Ascending aorta (tissue), 1 donor: Measurements from ENCODE around the gene MALT1.

DNA sequence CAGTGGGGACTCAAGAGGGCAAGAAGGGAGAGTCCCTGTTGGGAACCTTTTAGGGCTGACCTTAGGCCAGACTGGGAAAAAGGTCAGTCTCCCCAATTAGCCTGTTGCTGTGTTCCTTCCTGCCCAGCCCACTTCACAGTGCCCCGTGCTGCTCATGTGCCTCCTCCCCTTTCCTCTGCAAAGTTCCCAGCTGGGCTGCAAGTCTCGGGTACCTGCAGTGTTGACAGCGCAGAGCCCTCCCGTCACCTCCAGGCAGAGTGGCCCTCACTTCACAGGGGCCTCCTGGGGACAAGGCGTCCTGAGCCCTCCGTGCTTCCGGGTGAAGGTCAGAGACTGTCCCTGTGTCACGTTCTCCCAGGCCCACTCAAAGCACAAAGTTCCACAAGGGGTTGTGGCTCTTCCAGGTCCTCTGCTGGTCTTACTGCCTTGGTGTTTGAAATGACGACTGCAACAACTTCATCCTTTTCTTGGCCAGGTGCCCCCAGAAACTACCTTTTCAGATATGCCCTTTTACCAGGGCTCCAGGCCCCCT, 225.8 kb downstream of the ALPK2 start:
- PRO-cap, result no peak

DNA sequence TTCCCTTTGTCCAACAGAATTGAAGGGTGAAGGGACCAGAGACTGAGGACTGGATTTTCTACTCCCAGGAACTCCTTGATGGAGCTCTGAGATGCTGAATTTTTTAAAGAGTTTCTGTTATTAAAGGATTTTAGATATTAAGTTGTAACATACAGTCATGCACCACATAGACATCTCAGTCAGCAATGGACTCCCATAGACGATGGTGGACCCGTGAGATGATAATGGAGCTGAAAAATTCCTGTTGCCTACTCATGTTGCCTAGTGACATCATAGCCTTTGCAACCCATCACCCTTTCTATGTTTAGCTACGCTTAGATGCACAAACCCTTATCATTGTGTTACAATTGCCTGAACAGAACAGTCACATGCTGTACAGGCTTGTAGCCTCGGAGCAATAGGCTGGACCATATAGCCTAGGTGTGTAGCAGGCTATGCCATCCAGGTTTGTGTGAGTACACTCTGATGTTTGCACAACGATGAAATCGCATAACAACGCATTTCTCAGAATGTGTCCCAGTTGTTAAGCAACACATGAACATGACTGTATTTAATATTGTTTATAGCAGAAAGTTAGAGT, 221.7 kb downstream of the ALPK2 start:
- PRO-cap, result no peak

GRCh38 chr18:58408680-58409147, 220.2 kb downstream of the ALPK2 start:
- PRO-cap, result no peak

DNA sequence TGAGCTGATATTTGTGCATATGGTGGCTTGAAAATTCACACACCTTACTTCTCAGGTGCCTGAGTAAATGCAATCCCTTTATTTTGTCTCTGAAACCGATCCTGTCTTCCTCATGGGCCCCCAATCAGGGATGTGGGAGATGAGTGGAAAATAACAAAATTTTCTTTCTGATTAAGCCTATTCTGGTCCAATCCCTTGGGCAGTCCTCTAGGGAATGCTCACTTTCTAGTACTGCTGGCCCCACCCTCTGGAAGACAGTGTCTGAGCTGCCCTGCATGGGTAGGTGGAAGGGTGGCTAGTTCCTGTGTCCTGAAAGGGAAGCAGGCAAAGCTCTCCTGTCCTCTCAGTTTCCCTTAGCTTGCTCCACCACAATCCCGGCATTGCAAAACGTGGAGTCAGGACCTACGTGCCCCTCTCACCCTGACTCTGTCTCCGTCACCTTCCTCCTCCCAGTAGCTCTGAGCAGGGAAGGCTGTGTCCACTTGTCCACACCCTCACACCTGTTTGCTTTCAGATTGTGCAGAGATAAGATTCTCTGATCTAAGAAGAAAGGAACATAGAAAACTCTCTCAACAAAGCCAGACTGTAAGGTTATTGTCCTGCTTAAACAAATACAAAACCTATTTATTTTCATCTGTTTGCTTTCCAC, 79.2 kb downstream of the ALPK2 start:
- PRO-cap, result no peak

DNA sequence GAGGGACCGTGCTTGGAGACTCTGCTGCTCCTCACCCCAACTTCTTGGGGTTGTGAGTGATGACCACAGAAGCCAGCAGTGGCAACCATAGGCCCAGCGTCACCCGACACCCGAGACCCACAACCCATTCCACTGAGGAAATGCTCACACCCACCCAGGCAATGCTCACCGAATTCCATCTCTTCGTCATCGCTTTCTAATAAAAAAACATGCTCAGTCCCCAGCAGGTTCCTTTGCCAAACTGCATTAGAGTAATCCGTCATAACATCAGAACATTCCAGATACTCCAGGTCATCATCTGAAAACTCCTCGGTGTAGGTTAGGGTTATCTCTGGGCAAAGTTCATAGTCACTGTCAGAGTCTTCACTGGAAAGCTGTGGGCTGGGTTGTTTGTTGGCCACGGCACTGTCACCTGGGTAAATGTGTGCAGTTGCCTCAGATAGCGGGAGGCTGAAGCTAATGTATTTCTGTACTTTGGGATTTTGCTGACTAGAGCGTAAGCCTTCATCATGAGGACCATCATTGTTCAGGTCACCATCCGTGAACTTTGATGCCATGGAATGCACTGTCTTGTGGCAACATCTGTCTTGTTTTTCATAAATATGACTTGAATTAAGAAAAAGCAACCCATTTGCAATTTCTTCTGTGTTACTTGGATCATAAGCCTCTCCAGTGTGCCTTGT, 49.2 kb downstream of the ALPK2 start:
- PRO-cap, result no peak

GRCh38 chr18:58639734-58640302, 10.9 kb upstream of the ALPK2 start:
- PRO-cap, result no peak

DNA sequence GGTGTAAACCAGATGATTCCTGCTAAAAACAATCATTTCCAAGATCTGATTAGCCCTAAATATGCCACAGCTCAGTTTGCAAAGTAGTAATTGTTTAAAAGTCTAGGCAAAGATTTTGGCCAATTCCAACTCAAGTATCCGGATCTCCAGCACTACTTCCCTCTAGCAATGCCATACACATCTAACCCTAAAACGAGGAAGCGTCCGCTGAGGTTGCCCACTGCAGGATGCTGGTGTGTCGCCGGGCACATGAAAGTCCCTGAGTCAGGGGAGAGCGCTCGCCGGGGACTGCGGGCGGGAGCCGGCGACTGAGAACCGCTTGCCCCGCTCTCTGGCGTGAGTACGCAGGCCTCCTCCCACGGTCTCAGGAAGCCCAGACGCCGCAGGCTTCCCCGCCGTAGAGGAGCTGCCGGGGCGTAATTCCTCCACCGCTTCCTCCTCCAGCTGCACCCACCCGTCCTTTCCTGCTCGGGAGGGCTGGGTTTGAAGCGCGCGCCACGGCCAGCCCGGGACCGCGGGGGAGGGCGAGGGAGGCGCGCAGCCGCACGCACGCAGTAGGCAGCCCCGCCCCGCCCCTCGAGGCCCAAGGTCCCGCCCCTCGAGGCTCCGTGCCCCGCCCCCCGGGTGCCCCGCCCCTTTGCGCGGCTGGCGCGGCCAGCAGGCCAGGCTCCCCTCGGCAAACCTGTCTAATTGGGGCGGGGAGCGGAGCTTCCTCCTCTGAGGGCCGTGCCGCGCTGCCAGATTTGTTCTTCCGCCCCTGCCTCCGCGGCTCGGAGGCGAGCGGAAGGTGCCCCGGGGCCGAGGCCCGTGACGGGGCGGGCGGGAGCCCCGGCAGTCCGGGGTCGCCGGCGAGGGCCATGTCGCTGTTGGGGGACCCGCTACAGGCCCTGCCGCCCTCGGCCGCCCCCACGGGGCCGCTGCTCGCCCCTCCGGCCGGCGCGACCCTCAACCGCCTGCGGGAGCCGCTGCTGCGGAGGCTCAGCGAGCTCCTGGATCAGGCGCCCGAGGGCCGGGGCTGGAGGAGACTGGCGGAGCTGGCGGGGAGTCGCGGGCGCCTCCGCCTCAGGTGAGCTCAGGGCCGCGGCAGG, at the start of gene MALT1:
MALT1 (plus strand) TSS at position 679 of the 1,088 bp plus-strand sequence.
- PRO-cap, result bidirectional peak, plus-strand start at position 685 of the sequence, minus-strand start at position 470 of the sequence

- PRO-cap, result no peak
Observed at GRCh38 chr18:58709007-58709932, 38.0 kb downstream of the MALT1 start.

DNA sequence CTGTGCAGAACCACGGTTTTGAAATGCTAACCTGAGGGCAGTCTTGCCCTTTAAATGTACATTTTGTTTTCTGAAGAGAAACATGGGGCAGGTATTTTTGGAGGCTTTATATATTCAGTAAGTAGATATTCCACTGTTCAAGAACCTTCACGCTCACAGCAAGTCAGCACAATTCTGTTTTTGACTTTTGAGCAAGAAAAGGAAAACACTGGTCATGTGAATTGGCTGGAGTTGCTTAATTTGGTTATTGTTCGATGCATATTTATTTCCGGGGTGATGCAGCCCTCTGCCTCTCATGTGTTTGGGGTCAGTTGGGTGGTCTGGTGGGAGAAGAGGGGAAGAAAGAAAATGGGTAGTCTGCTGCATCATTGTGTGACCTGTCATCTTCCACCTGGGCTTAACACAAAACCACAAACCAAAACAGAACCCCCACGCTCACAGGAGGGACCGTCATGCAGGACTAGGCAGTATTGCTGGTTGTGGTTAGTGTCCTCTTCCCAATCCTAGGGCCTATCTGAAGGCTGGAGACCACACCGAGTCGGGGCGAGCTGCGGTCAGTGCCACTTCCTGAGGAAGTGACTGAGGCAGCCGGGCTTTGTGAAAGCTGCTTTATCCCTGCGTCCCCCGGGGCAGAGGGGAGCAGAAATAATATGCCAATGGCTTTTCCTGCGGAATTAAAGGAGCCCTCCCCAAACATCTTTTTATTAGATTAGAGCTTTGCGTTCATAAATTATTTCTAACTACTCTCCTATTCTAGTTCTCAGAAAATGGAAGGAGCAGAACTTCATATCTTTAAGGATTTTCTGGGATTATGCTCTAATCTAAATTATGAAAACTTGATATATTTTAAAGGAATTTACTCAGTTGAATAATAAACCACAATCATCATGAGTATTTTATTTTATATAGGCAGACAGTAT, 22.8 kb downstream of the ZNF532 start:
- PRO-cap, result no peak

DNA sequence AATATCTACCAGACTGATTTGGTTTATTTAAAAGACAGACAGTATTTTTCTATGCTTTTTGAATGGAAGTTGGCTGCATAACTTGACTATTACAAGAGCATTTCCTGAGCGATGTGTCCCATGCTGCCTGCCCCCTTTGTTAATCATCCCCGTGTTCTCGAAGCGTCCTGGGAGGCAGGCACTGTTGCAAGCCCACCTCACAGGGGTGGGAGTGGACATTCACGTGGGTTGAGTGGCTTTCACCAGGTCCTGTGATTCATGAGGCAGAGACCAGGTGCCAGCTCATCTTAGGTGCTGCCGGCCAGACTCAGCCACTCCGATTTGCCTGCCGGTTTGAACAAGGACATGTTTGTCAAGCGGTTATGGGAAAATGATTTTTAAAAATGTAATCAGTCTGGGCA, 112.5 kb downstream of the ZNF532 start:
- PRO-cap, result bidirectional peak, plus-strand start at position 254 of the sequence, minus-strand start at position 156 of the sequence

- PRO-cap, result no peak
Observed at GRCh38 chr18:59026779-59027543, 112.7 kb upstream of the SEC11C start.

GRCh38 chr18:59029966-59030603, 109.6 kb upstream of the SEC11C start:
- PRO-cap, result no peak

DNA sequence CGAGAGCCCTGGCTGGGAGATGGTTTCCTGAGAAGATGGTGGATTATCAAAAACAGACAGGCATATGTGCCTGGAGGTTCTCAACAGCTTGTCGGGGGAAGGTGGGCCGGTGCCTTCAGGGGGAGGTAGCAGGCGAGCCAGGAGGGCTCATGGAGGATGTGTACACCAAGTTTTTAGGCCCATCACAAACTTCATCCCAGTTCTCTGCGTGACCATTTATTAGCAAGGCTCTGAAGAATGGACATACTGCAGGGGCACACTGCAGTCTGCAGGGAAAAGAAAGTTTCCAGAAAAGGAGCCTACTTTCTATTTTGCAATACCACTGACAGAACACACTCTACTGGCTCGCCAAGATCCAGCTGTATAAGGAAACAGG, 67.5 kb downstream of the CCBE1 start:
- PRO-cap, result no peak

GRCh38 chr18:59923531-59924056, 23.8 kb downstream of the PMAIP1 start:
- PRO-cap, result no peak

DNA sequence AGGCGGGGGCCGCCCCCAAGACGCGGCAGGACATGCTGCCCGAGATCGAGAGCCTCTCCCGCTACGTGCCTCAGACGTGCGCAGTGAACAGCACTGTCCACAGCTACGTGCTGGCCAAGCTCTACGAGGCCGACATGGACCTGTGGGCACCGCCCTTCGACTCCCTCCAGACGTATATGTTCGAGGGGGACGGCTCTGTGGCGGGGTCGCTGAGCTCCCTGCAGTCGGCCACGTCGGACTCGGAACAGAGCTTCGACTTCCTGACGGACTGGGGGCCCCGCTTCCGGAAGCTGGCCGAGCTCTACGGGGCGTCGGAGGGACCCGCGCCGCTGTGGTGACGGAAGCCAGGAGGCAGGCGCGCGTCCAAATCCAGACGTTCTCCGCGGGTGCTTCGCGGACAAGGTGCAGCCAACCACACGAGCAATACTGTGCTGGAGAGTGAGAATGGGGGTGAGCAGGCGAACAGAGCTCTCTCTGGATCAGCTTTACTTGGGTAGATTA, 221.2 kb downstream of the CDH20 start:
- PRO-cap, result no peak

DNA sequence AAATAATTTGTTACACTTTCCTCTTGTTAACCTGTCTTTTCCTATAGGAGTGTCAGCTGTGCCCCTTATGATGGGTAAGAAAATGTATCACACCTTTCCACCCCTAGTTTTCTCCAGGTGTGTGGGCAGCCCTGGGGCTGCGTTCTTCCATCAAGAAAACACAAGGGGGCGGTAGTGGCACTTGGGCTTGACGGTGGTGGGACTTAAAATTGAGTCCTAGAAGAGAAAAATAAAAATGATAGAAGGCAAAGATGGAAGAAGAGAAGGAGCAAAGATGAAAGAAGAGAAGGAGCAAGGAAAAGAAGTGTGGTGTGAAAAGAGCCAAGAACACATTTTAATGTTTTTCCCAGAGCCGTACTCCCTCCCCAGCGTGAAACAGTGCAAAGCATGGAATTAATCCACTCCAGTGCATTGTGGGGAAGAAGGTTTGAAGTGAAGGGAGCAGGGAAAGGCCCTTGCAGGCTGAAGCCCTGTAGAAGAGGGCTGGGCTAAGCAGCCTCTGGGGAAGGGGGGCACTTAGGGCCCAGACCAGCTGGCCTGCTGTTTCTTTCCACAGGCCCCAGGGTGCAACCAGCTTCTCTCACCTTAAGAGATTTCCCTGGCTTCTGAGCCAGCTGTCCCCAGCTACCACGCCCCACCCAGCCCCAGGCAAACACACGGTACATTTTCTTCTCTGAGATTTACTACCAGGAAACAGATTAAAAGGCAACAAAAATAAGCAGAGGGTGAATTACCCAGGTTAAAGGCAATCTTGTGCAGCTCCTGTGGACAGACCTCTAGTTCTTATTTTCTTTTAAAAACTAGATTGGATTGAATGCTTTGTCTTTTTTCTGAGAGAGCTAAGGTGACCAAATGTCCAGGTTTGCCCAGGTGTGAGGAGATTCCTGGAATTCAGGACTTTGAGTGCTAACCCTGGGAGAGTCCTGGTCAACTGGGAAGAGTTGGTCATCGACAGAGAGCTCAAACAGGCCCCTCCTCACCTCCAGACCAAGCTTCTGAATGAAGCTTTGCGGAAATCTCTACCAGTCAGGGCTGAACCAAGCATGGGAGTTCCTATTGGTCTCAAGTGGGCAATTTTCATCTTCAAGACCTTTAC, 256.6 kb downstream of the RNF152 start:
- PRO-cap, result no peak

DNA sequence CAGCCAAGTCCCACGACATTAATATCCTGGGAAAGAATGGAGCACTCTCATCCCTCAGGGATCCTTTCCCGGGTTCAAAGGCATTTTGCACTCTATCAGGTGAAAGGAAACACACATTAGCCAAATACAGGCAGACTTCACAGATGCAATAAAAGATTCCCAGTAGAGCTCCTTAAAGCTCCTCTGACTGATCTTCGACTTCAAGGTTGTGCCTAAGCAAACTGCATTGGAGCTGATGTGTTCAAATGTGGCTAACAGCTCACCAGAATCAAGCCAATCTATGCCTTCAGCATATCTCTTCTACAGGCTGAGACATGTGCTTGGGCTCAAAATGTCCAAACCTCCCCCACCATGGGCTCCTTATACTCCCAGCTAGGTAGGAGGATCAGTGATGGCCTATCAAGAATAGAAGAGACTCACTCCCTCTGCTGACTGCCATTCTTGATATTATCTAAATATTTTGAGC, 158.3 kb downstream of the RNF152 start:
- PRO-cap, result no peak

GRCh38 chr18:61886696-61887270, 6.0 kb downstream of the RNF152 start:
- PRO-cap, result unidirectional peak, plus-strand start at chr18:61887124

DNA sequence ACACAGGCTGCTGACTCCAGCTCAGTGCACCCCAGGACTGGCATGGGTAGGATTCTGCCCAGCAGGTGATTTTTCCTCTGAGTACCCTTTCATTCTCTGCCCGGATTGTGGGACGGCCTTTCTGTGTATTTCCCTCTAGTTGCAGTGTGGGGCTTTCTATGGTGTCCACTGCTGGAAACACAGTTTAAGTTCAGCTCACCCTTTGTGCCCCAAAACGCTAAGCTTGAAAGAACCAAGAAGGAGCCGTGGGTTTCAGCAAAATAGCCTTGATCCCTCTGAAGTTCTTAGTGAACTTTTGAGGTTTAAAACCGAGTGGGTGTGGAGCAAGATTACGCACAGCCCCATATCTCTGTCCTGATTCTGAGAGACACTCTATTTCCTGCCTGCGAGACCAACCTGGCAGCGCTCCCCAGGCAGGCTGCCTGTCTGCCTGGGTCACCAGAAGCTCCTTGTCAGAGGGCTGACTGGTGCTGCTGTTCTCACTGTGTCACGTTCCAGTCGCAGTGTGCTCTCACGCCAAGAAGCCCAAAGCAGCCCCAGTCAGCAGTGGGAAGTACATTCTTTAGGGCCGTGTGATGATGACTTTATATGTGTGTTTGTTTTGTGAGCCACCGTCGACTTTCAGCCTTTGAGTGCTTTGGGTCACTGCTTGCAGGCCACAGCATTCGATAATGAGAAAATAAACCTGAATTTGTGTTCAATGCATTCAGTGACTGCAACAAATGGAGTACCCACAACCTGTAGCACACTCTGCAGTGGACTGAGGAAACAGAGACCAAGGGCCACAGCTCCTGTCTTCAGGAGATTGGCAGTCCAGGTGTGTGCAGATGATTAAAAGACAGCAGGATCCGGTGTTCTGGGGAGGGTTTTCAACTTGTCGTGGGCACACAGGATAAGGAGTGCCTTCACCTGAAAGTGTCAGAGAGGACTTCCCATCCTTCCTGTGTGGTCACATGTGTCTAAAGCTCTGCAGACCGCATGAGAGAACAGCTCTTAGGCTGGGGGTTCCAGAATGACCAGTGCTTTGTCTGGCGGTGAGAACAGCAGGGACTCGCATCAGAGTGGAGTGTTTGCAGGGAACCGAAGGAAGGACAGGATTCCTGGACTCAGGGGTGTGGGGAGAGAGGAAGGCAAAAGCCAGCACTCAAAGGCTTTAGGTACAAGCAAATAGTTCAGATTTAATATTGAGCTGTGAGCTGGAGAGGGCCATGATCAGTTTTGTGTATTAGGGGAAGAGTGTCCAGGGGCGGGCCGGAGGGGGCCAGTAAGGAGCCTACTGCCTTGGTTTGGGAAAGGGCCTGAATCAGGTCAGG, 4.7 kb downstream of the TNFRSF11A start:
- PRO-cap, result no peak

DNA sequence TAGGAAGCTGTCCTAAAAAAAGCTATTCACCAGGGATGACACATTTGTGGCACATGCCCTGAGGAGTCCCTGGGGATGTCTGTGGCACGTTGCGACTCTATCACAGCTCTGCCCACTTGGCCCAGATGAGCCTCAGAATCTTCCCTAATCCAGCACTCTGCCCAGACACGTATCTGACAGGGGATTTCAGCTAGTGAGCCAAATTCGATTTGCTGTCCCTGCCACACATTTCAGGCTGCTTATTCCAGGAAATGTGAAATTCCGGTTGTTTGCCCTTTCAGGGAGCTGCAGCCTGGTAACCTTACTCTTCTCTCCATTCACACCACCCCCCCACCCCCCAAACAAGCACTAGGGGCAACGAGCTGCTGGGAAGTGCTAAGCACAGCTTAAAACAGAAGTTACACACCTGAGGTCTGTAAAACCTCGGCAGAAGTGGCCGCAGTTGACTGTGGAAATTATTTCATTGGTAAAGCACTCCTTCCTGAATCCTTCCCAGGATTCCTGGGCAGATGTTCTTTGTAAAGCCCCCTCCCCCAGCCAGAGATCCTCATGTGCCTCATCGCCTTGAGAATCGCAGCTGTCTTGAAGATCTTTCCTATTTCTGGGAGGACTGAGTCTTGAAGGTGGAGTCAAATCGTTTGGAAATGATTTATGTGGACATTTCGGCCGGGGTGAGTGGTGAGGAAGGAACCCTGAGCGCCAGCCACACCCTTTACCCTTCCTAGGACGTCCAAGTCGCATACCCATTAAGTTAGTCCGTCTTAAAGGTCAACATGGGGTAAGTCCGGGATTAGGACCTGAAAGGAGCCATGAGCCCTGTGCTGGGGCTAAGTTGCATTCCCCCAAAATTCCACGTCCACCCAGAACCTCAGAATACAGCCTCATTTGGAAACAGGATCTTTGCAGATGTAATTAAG, 85.0 kb upstream of the ZCCHC2 start:
- PRO-cap, result no peak